Cerebellum (tissue), 5 donors: ENCODE results near the gene CCDC186.

DNA sequence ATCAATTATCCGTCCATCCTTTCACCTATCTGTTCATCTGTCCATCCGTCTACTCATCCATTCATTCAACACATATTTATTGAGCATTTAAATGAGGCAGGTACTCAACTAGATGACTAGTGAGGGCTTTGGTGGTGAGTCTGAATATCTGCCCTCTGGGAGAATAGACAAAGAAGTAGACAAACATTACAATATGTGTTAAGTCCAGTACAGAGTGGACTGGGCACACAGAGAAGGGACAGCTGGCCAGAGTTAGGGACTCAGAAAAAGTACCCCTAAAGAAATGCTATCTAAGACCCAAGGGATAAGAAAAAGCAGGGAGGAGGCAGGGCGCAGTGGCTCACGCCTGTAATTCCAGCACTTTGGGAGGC, 35.5 kb upstream of the TCF7L2 start:
- PRO-cap, 3 experiments: no peak in any of the 3 experiments
- RAMPAGE, long total RNA: no peak

- PRO-cap, 3 experiments: no peak in any of the 3 experiments
- RAMPAGE, long total RNA: no peak
Measured at GRCh38 chr10:113003379-113004403, 53.6 kb downstream of the TCF7L2 start.

- PRO-cap, 3 experiments: no peak in any of the 3 experiments
- RAMPAGE, long total RNA: no peak
Measured at GRCh38 chr10:113073400-113074269, 123.6 kb downstream of the TCF7L2 start.

DNA sequence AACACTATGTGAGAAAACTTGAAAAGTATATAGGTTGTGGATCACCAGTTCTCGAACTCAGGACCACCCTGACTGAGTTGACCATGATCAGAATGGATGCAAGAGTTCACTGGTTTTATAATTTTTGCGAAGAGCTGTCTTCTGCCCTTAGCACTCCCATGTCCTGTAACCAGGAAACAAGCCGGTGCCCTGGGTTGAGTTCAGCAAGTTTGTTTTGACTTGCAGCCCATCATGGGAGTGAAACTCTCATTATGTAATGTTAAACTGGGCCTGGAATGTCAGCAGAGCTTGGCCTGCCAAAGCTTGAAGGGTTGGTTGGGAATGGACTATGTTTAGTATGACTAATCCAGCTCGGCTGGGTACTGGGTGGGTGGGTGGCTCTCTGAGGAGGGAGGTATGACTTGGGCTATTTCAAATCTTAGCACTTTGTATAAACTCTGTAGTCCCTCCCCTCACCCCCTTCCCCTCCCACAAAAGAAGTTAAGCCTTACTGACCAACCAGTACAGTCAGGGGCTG, 156.9 kb downstream of the TCF7L2 start:
- PRO-cap, 3 experiments: no peak in any of the 3 experiments
- RAMPAGE, long total RNA: no peak

GRCh38 chr10:113168387-113168640, 218.3 kb downstream of the TCF7L2 start:
- PRO-cap, 3 experiments: no peak in any of the 3 experiments
- RAMPAGE, long total RNA: no peak

DNA sequence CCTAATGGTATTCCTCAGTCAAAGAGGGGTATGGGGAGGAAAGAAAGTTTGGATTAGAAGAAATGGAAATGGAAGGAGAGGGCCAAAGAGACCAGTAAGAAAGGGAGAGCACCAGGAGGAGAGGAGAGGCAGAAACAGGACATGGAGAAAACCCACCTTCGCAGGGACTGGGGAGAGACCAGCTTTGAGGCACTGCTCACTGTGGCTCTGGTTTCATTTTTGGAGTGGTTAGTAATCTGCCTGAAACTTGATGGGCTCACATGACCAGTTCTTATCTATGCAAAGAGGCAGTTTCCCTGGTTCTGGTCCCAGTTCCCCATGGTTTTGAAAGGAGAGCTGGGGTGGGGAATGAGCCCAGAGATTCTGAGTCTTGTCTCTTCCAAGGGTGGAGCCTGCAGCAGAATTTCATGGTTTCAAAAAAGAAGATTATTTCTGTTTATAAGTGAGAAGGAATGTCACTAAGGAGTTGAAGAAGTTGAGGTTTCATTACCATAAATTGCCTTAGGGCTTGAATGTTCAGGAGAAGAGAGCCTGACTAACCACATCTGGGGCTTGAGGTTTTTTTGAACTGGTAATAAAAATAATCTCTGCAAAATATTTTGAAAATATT, 190.3 kb upstream of the HABP2 start:
- PRO-cap, 3 experiments: no peak in any of the 3 experiments
- RAMPAGE, long total RNA: no peak

DNA sequence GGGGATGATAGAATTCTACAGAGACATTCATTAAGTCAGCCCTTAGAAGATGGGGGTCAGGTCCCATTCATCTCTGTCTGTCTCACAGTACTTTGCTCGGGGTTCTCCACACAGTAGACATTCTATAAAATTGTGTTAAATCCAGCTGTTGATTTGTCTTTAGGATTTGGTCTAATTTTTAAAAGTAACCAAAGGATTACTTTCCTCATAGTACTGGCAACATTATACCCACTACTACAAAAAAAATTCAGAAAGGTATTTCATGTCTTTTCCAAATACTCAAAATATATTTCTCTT, 31.8 kb downstream of the HABP2 start:
- PRO-cap, 3 experiments: no peak in any of the 3 experiments
- RAMPAGE, long total RNA: no peak

DNA sequence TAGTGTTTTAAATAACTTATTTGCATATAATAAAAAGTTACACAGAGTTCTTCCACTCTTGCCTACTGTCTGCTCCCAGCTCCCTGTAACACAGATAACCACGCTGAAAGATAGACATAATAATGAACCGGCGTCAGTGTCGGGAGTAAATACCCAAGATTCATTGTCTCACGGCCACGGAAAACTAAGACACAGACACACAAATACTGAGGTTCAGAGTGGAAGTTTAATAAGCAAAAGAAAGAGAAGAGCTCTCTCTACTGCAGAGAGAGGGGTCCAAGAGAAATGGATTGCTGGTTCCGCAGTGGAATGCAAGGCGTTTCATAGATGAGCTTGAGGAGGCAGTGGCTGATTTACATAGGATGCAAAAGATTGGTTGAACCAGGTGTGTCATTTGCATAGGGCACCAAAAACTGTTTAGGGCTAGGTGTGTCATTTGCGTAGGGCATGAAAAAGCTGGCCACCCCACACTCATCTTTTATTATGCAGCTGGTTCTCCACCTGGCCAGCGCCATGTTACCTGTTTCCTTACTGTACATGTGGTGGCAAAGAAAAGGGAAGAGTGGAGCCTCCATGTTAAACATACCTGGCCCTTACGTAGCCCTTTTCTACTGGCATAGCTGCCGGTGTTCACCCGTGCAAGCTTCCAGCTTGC, 32.9 kb downstream of the CASP7 start:
- PRO-cap, 3 experiments: no peak in any of the 3 experiments
- RAMPAGE, long total RNA: no peak

GRCh38 chr10:114040986-114041360, 2.7 kb upstream of the ADRB1 start:
- PRO-cap, 3 experiments: no peak in any of the 3 experiments
- RAMPAGE, long total RNA: no peak

- PRO-cap, 3 experiments: peak in 3 of 3 experiments; most common plus-strand start chr10:114174315 (in 2); most common minus-strand start chr10:114174203 (in 2)
- RAMPAGE, long total RNA: start-site peak on the minus strand at chr10:114174155-114174244, 281 and 442 reads in 2 replicates
Measured at GRCh38 chr10:114174041-114175108, at the start of gene CCDC186. Gene CCDC186 (minus strand): TSS chr10:114174203.

GRCh38 chr10:114239907-114240348, 874 bp downstream of the VWA2 start:
- PRO-cap, 3 experiments: no peak in any of the 3 experiments
- RAMPAGE, long total RNA: no peak

- PRO-cap, 3 experiments: no peak in any of the 3 experiments
- RAMPAGE, long total RNA: no peak
Measured at GRCh38 chr10:114303927-114304522, 65.0 kb downstream of the VWA2 start.

GRCh38 chr10:114518552-114518968, 114.3 kb upstream of the AFAP1L2 start:
- PRO-cap, 3 experiments: no peak in any of the 3 experiments
- RAMPAGE, long total RNA: no peak

- PRO-cap, 3 experiments: no peak in any of the 3 experiments
- RAMPAGE, long total RNA: no peak
Measured at GRCh38 chr10:114519994-114520897, 115.9 kb upstream of the AFAP1L2 start.

- PRO-cap, 3 experiments: no peak in any of the 3 experiments
- RAMPAGE, long total RNA: no peak
Measured at GRCh38 chr10:114575465-114576237, 82.4 kb downstream of the ABLIM1 start.

GRCh38 chr10:114684270-114684925, 26.3 kb upstream of the ABLIM1 start:
- PRO-cap, 3 experiments: peak in 1 of 3 experiments; most common minus-strand start chr10:114684398 (in 1)
- RAMPAGE, long total RNA: no peak

DNA sequence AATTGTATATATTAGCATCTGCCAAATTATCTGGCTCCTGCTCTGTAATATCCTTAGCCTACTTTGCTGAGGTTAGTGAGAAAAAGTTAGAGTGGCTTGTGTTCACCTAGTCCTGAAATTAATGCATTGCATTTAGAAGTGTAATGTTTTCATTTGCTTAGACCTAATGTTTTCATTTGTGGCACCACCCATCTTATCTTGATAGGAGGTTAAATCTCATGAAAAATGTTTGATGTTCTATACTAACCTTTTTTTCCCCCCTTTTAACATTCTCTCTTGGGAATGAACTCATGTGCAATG, 2.7 kb downstream of the FHIP2A start:
- PRO-cap, 3 experiments: peak in 1 of 3 experiments; most common minus-strand start position 123 of the sequence (in 1)
- RAMPAGE, long total RNA: no peak

DNA sequence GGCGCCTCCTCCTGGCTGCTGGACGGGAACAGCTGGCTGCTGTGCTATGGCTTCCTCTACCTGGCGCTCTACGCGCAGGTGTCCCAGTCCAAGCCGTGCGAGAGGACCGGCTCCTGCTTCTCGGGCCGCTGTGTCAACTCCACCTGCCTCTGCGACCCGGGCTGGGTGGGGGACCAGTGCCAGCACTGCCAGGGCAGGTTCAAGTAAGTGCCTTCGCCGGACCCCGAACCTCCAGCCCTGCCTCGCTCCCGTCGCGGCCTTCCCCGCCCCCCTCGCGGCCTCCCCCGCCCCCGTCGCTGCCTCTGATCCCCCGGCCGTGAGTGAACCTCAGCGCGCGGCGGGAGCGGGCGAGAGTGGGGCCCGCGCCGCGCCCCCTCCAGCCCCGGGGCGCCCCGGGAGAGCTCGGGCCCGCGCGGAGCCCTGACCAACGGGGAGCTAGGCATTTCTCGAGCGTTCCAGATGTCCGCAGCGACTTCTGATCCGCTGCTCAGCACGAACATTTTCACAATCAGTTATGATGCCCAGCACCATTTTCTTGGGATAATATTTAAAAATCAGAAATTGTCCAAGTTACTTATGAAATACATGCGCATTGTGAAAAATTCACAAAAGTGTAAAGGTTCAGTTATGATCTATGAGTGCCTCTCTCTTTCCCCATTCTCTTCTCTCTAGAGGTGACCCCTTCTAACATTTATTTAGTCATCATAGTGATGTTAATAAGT, 837 bp downstream of the ATRNL1 start:
- PRO-cap, 3 experiments: no peak in any of the 3 experiments
- RAMPAGE, long total RNA: no peak

DNA sequence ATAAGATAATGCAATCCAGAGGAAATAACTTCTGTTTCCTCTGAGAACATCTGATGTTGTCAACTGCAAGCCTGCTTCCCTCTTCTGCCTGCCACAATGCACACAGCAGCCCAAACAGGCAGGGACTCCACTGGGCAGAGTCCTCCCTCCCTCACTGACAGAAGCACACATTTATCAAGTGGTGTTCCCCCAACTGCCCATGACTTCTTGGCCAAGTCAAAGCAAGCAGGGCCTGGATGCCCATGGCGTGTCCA, 63.8 kb downstream of the GFRA1 start:
- PRO-cap, 3 experiments: no peak in any of the 3 experiments
- RAMPAGE, long total RNA: no peak

DNA sequence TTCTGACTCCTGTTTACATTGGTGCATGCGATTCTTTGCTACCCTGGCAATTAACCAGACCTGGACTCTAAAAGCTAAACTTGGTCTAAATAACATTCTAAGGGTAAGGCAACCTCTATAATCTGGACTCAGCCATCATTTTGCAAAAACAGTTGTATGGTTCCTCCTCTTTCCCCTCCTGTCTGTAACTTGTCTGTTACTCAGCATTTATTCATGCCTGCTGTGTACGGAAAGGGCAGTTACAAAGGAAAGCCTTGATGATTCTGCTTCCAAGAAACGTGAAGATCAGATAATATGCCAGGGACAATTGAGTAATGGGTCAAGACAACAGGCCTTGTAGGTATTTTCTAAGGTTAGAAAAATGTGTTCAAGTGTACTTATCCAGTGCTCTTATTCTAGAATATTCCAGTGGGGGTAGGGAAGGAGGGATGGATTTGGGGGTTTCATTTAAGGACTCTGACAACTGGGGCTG, 1.8 kb upstream of the C10orf82 start:
- PRO-cap, 3 experiments: no peak in any of the 3 experiments
- RAMPAGE, long total RNA: no peak